Colonic mucosa (tissue), 1 donor: ENCODE measurements around a stretch of chr9.

DNA sequence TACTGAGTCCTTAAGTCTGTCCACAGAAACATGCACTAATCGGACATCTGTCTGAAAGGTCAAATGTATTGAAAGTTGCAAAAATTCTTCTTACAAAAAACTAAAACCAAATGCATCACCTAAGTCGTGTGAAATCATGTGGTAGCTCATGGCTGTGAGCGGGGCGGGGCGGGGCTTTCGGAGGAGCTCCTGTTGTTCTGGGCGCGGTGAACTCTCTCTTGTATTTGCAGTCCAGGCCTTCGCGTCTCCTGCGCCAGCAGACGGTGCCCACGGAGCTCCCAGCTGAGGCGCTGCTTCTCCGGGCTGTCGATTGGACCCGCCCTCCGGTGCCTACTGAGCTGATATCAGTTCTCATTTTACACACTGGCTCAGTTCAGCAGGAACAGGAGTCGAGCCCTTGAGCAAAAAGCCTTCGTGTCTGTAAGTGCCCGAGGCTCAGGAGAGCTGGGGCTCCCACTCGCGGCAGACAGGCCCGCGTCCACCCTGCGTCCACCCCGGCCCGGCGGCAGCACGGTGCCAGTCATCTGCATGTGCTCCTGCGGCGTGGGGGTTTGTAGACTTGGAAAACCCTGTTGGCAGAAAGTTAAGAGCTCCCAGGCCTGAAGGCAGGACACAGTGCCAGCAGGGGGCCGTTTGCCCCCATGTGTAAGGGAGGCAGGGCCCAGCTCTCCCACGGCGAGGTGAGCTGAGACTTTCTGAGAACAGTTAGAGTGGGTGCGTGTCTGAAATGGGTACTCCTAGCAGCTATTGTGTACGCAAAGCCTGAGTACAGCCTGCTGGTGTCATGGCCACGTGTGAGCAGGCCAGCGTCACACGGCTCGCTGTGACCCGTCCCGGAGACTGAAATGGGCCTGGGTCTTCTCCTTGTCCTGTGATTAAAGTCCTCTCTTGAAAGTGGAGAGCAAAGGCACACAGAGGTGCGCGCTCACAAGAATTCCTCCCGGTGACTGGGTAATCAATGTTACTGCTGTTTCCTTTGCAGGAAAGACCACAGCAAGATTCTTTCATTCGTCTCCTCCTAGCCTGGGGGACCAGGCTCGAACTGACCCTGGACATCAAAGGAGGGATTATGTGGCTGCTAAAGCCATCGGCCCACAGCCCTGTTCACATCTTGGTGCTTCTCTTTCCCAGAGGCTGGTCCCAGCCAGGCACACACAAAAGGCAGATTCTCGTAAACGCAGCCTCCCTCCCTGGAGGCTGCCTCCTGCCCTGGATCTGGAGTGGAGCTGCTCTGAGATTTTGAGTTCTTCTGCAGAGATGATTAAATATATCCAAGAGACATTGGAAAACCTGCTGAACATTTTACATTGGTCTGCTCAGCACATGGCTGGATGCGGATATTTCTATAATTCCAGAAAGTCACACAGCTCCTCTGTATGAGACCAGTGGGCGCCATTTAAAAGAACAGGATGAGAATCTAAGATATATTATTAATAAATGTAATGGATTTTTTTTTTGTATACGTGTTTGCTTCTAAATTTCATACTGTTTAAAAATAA, 231.3 kb downstream of the FANCC start:
- PRO-cap: no peak

DNA sequence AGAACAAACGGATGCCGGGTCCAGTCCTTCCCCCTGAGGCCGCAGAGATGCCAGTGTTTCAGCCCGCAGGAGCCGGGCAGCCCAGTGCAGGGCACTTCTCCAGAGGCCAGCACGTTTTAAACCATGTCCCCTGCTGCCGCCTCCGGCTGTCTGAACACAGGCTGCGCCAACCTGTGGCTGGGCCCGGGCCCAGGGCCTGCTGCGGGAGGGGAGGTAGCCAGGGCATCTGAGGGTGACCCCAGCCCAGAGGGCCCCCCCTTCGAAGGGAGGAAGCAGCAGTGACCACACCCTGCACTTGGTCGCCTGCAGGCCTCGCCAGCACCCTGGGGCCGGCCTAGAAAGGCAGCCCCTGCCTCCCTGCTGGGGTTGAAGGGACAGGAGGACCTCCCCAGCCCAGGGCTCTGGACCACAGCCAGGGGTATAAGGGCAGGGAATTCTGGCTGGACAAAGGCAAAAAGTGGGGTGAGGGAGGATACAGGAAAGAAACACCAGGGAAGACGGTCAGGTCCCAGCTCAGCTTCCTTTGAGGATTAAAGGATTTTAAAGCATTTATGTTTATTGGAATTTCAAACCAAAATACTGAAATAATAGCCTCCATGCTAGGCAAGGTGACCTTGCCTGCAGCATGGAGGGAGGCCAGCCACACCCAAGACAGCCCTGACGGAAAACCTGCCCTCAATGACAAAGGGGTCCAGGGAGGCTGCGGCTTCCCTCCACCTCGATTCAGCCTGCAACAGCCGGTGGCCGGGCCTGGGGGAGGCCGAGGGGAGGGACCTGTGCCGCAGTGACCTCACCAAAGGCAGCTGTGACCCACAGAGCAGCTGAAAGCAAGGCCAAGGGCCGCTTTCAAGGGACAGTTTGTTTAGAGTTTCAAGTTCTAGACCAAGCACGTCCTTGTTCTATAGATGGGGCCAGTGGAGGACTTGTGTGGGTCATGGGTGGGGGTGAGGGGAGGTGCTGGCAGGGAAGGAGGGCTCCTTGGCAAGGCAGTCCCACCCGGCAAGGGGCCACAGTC, 226.9 kb downstream of the FANCC start:
- PRO-cap: no peak

GRCh38 chr9:95112668-95113524, 204.6 kb downstream of the FANCC start:
- PRO-cap: no peak

DNA sequence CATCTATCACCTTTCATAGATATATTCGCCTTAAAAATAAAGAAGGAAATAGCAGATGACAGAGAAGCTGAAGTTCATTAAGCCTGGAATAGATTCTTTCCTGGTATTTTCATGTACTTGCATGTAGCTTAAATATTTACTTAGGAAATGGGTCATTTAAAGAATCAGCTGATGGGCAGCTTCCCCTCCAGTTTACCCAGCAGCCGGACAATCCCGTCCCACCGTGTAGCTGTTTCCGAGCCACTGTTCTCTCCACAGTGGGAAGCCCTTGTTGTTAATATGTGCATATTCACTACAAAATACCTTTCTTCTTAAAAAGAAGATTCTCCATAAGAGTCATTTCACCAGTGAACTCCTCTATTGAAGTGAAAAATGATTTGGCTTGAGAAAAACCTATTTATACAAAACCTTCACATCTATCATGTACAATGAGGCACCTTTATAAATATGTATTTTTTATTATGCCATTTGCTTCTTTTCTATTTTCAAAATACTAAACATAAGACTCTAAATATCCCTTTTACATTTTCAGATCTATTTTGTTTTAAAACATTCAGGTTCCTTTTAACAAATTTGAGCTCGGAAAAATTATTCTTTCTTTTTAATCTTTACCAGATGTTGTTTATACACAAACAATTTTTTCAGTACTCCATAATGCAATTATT, 186.9 kb downstream of the FANCC start:
- PRO-cap: no peak

DNA sequence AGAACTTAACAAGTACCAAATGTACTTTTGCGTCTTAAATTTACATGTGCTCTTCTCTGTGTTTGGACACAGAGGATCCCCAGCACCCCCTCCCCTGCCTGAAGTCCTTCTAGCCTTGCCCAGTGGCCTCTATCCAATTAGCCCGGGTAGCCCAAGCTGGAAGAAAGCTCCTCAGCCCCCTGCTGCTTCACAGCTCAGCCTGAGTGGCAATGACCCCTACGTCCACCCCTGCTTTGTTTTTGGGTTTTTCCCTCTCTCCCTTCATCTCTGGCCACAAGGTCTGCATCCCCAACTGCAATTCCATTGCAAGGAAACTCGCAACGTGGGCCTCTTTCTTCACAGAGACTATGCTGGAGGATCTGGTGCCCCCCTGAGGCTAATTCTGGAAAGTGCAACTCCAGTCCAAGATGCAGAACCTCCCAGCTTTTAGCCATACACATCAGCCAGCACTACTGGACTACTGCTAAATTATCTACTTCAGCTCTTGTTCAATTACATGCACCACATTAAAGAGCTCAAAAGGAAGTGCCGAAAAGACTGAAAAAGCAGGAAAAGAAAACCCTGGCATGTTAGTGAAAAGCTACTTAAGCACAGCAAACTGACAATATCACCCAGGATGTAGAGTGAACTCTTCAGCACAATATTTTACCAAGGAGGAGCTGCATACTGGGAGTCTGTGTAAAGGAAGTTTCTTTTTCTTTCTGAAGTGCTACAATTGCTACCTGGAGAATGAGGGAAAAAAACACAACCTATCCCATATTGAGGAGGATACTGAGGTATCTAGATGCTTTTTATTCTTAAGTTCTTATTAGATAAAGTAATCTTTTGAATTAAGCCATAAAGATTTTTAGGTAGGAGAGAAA, 186.1 kb downstream of the FANCC start:
- PRO-cap: no peak

GRCh38 chr9:95144129-95144864, 173.2 kb downstream of the FANCC start:
- PRO-cap: no peak

DNA sequence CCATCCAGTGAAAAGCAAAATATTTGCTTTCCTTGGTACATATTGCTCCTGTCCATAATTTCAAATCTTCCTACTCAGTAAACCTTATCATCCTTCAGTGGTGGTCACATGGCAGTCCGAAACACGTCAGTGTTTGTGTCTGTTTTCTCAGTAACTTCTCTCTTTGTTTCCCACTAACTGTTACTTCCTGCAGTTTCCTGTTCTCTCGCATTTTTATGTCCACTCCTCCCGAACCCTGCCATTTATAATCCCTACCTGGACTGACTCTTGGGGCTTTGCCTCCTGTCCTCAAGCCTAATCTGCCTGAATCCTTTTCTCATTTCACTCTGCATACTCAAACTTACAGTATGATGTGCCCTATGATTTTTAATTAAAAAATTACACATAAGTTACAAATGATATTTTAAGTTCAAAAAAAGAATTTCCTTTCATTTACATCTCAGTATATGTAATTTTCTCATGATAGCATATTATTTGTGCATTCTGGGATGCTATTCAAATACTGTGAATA, 128.9 kb downstream of the FANCC start:
- PRO-cap: no peak

- PRO-cap: no peak
Observed at GRCh38 chr9:95349571-95350261, 32.2 kb upstream of the FANCC start.

DNA sequence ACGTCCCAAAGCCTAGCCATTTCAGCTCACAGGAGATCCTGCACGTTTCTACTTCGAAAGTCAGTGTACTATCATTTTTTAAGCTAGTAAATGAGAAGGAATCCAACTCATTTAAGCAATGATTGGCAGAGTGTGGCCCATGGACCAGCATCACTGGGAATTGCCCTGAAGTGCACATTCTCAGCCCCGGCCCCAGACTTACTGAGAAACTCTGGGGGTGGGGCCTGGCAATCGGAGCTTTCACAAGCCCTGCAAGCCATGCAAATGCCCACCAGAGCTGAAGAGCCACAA, 32.1 kb downstream of the PTCH1 start:
- PRO-cap: no peak

- PRO-cap: no peak
Observed at GRCh38 chr9:95501162-95501701, 7.8 kb downstream of the PTCH1 start.

- PRO-cap: no peak
Observed at GRCh38 chr9:95506312-95507065, 2.6 kb downstream of the PTCH1 start.

DNA sequence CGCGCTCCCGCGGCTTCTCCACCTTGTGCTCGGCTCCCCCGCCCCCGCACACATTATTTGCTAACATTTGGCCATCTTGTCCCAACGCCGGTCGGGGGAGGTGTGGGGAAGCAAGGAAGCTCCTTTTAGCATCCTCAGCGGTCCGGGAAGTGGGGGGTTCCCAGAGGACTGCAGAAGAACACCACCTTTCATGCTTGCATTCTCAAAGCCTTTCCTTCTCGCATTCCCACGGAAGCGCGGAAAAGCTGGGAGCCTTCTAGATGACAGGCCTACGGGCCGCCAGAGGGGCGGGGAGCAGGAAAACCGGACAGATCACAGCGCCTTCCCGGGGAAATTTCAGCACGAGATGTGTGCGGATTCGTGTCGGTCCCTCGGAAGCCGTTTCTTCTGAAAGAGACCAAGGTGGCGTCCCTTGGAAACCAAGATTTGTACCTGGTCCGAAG, 8.0 kb upstream of the PTCH1 start:
- PRO-cap: no peak

DNA sequence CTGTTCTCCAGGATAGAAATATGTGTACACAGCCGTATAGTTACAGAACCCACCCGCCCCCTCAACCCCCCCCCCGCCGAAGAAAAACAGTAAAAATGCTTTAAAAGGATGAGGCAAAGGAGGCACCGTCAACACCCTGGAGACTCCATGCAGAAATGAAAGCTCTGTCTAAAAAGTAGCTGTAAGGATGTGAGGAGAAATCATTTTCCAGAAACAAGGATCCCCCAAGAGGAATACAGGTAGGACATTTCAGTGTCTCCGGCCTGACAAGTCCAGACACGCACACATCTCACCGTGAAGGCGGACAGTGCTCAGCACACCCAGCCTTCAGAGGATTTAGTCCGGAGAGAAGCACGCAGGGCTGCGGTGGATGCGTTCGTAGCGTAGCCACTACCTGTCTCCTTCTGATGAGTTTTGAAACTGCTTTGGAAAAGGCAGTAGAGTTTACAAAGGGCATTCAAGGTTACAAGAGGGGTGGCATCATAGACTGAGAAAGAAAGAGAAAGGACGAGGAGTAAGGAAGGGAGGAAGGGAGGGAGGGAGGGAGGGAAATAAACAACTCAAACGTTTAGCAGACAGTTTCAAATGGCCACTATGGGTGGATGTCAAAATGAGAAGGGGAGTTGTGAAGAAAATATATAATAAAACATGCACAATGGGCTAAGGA, 110.6 kb upstream of the ERCC6L2 start:
- PRO-cap: unidirectional peak, minus-strand start at position 406 of the sequence

DNA sequence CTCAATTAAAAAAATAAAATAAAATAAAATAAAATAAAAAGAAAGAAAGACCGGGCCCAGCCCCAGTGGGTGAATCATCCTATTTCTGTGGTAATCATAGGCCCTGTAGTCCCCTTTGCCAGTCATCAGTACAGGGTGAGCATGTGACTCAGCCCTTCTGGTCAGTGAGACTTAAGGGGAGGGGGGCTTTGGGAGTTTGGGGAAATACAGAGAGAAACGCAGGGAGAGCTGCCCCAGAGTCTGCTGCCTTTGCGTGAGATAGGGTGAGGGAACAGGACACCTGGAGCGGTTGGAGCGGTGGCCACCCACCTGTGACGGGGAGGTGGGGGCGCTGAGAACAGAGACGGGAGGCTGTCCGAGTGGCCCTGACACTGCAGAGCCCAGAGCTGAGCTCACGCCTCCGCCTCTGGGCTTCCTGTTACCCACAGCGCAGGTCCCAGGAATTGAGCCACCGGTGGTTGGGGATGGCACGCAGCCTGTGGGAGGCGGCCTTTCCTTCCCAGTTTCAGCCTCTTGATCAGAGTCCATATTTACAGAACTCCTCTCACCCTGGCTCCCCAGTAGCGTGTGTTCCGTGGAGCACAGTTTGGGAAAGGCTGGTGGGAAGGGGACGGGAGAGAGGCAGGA, 92.0 kb upstream of the ERCC6L2 start:
- PRO-cap: no peak

DNA sequence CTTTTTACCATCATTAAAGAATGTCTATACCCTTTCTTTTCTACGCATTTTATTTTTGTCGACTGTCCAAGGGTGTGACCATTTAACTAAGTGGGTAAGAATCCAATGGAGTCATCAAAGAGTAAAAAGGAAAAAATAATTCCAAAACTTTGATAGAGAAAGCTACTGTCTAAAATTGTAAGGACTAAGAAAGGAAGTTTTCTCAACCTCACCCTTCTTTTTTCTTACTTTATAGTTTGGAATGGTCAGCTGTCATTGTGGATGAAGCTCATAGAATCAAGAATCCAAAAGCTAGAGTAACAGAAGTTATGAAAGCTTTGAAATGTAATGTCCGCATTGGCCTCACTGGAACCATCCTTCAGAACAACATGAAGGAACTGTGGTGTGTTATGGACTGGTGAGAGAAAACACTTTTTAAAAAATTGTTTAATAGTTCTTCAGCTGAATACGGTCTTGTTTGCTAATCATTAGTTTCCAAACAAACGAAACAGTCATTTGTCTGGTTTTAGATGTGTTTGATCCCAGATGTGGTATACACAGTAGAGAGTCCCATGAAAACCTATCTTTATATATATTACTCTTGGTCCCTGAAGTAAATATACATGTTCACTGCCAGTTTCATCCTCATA, 40.1 kb downstream of the ERCC6L2 start:
- PRO-cap: no peak

GRCh38 chr9:95960766-95961350, 85.4 kb downstream of the ERCC6L2 start:
- PRO-cap: no peak

- PRO-cap: unidirectional peak, plus-strand start at chr9:96061541
Observed at GRCh38 chr9:96061160-96062097, 185.9 kb downstream of the ERCC6L2 start.

GRCh38 chr9:96116619-96117178, 185.3 kb downstream of the HSD17B3 start:
- PRO-cap: no peak

GRCh38 chr9:96399068-96399532, 15.6 kb upstream of the SLC35D2 start:
- PRO-cap: no peak

GRCh38 chr9:96501817-96502587, 52.0 kb downstream of the HABP4 start:
- PRO-cap: no peak